Left colon (tissue), 1 donor: Measurements from ENCODE around the gene NTRK3.

DNA sequence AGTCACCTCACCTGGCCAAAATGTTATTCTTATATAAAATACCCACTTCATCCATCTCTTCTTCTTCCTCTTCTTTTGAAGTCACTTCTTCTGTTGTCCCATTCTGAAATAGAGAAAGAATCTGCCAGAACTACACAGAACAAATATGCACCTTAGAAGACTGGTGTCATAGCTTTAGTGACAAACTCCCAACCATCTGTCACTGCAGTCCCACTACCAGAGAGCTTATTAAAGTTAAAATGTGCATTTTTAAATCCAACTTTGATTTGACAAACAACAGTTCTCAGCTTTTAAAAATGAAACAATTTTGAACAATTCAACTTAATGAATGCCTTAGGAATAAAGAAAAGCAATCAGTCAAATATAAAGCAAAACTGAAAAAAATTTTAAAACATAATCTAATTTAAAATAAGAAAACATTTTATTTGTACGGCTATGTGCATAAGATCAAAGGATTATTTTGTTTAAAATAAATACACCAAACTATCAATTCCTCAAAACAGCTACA, 54.6 kb upstream of the ZSCAN2 start:
- PRO-cap, result no peak

GRCh38 chr15:84734840-84735516, 13.4 kb upstream of the ZNF592 start:
- PRO-cap, result unidirectional peak, plus-strand start at chr15:84735312

- PRO-cap, result no peak
These were observed 17.9 kb downstream of the ZNF592 start for GRCh38 chr15:84766269-84766751.

- PRO-cap, result no peak
These were observed 16.2 kb downstream of the ALPK3 start for GRCh38 chr15:84833267-84833923.

GRCh38 chr15:84886315-84887109, 2.0 kb downstream of the SLC28A1 start:
- PRO-cap, result no peak

DNA sequence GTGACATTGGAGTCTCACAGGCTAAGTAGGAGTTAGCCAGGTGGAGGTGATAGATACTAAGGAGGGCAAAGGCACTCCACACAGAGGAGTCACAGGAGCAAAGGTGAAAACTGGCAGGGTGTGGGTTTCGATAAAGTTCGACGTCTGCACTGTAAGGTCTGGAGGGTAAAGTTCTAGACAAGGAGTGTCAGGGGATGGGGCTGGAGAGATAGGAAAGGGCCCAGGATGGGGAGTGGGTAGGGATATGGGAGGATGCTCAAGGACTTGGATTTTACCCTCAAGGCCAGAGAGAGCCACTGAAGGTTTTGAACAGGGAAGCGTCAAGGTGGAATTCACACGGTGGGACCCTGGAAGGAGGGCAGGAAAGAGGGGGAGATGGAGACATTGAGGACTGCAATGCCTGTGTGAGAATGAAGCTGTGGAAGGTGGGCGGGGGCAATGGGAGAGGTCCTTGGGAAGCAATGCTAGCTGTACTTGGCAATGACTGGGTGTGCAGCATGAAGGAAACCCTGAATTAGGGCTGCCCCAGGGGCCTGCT, 6.4 kb downstream of the SLC28A1 start:
- PRO-cap, result no peak

GRCh38 chr15:84904416-84904895, 20.0 kb downstream of the SLC28A1 start:
- PRO-cap, result no peak

GRCh38 chr15:85006245-85007323, 24.9 kb downstream of the PDE8A start:
- PRO-cap, result no peak

DNA sequence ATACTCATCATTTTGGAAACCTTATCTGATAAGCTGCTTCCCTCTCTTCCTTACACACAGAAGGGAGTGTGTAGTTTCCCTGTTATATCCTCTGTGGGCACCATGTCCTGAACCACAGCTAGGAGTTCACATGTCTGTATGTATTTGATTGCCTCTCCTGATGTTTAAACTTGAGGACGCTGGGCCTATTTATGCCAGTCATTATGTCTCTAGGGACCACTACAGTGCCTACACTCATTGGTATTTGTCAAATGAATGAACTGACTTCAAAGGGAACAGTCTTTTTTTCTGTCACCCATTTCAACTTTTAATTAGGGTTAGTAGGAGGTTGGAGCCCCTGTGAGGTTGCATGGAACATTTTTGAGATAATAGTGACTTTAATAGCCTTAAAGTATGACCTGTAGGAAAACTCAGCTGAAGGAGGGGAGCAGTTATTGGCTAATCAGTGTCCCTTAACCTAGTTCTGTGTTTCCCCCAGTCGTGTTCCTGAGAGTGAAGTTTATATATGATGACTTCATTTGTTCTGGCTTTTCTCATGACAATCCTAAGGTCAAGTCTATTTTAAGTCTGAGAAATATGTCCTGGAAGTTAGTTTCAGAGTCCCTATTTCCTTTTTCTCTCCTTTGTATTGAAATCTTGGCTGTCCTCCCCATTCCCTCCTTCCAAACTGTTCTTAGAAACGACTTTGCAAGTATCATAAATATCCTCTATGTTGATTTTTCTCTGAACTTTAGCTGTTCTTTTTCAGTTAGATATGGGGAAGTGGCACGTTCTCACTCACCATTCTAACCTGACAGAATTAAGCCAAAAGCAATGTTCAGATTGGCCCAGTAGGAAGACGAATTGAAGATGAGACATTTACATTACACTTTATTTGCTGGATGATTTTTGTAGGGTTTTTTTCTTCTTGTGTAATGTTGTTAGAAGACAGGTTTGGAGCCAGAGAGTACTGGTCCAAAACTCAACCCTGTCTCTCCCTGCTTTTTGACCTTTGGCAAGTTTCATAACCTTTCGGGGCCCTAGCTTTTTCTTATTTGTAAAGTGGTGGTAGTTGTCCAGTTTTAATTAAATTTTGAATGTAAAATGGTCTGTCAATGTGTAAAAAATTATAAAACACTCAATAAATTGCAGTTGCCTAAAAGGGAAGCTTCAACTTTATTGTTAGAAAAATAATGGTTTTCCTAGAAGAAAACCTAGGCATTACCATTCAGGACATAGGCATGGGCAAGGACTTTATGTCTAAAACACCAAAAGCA, 29.2 kb downstream of the PDE8A start:
- PRO-cap, result bidirectional peak, plus-strand start at position 830 of the sequence, minus-strand start at position 669 of the sequence

DNA sequence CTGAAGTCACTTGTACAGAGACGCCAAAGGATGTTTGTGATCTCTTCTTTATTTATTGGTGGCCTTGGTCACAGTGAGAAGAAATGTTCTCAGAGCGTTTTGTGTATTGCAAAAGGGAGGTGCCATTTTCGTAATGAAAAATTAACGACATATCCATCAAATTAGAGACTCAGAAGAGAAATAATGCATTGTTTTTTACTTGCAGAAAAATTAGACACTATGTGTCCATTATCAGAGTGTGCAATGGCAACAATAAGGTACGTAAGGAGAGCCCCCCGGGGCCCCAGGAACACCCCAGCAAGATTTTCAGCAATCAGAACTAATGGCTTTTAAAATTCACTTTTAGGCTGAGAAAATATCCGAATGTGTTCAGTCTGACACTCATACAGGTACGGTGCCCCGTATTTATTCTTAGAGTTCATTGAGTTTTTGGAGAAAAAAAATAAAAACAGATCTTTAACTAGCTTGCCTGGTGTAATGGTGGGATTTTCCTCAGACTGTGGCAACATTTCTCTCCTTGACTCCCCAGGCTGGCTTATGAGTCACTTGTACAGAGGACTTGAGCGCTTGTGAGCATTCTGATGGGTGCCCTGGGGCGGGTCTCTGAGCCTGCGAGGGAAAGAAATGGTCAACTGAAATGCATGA, 118.3 kb downstream of the PDE8A start:
- PRO-cap, result no peak

DNA sequence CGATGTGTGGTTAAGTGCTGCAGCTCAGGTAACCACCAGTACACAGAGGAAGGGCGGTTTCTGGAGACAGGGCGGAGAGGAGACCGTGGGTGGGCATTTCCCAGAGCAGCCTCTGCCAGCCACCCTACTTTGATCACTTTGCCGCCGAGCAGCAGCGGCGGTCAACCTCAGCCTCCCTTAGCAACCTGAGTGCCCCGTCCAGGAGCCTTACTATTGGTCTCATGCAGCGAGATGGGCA, 252 bp upstream of the AKAP13 start:
- PRO-cap, result bidirectional peak, plus-strand start outside the sequence, minus-strand start at position 140 of the sequence

- PRO-cap, result no peak
These were observed 56.1 kb downstream of the AKAP13 start for GRCh38 chr15:85436507-85436819.

GRCh38 chr15:85498586-85500052, 118.7 kb downstream of the AKAP13 start:
- PRO-cap, result no peak

- PRO-cap, result no peak
These were observed 120.3 kb downstream of the AKAP13 start for GRCh38 chr15:85500573-85501136.

DNA sequence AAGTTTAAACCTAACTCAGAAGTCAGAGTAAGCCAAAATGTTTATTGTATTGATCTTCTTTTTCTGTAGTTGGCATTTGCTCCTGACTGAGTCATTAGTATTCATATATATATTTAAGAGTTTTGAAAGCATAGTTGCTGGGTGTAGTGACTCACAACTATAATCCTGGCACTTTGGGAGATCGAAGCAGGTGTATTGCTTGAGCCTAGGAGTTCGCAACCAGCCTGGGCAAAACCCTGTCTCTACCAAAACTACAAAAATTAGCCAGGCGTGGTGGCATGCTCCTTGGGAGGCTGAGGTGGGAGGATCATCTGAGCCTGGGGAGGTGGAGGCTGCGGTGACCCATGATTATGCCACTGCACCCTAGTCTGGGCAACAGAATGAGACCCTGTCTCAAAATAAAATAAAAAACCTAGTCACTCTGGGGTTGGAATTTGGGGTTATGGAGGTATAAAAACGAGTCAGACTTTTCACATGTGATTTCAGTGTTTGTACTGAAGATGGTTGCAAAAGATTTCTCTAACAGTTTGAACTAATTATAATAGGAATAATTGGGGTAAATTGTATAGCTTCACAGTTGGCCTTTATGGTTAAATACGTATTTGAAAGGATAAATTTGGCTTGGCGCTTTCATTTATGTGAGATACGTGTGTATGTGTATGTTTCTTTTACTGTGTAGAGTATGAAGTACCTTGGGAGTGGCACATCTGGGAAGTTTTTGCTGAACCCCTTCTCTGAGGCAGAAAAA, 198.4 kb downstream of the KLHL25 start:
- PRO-cap, result no peak

GRCh38 chr15:85667925-85668577, 126.7 kb downstream of the KLHL25 start:
- PRO-cap, result no peak

- PRO-cap, result no peak
These were observed 90.6 kb downstream of the KLHL25 start for GRCh38 chr15:85703994-85704641.

DNA sequence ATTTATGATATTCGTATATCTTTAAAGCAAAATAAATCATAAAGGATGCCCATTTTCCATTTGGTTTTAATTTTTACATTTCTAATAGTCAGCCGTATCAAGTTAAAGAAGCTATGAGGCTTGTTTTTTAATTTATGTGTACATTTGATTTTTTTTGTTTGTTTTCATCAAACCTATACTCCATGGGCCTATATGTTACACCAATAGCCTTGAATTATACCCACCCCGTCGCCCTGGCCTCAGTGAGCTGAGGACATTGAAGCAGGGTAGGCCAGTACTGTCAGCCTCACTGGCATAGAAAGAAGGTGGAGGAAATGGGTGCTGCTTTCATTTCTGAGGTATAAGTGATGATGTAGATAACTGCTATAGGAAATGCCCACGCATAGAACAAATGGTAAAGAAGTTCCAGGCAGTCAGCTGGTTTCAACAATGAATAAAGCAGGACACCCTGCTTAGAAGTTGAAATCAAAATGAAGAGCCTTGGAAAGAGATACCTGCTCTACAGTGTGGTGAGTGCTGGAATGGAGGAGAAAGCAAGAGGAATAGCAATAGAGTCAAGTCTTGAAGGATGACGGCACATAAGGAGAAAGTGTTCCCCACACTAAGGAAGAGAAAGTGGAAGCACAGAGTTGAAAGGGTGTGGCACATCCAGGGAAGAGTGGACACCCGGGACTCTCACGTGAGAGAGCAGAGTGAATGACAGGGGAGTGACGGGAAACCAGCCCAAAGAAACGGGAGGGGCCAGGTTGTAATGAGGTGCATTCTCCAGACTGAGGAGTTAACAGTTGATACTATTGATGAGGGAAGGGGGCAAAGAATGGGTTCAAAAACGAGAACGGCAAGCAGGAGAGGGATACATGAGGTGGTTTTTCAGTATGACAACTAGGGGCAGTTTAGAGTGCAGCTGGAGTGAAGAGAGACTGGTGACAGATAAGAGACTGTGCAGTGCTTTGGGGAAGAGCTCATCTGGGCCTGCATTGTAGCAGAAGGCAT, 70.6 kb downstream of the KLHL25 start:
- PRO-cap, result unidirectional peak, plus-strand start at position 836 of the sequence

- PRO-cap, result no peak
These were observed at the start of gene NTRK3 for GRCh38 chr15:88255908-88257060. Gene NTRK3 (minus strand): TSS chr15:88256739.

DNA sequence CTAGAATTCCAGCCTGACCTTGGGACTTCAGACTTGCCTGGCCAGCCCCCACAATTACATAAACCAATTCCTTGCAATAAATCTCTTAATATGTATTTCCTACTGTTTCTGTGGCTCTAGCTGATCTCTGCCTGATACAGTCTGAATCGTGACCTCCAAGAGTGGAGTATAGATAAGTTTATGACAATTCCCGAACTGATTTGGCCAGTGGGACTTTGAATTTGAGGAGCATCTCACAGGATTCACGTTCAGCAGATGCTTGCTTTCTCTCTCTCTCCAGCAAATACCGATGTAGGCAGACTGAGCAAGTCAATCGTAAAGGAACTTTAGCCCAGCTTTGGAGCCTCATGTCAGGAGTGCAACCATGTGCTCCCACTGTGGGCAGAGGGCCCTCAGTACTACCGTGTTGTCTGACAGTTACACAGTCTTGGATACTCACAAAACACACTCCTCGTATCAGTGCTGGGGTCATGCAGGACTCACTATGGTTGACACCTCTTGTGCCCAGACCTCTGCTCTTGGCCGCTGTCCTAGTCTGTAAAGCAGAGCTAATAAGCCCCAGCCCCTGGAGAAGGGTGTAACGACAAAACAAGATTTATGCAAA, 66.2 kb downstream of the MRPL46 start:
- PRO-cap, result no peak